ENCODE results near the genes DYNLT5 and LRRC40.

DNA sequence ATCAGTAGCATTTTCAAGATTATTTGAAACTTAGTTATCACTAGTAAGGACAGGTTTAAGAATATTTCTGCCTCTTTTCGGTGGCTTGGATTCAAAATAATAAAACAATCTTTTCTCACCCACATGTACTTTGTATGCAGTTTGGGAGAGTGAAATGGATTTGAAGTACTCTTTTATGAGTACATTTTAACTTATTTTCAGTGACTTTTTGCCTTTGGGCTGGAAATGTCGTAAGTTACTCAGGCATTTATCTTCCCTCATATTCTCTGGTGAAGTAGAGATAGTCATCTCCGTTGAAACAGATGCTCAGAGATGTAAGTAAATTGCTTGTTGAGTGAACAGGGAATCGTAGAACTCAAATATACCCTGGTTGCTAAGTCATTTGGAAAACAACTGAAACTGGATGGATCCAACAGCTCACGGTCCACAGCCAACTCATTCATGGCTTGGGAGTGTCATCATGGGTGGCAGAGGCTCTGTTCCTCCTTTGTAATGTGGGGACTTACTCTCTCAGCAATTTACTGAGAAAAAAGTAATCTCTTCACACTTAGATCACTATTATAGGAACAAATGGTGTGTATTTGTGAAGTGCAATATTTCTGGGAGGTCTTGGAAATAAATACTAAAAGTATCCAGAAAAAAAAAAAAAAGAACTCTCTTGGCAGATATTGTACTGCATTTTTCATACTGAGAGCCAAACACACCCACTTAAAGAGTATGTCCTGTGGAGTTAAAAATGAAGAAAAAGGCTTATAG lies 107.2 kb downstream of the LEPR start:
- CAGE, long polyA plus RNA, result no peak
- RRBS, result no CpG with 5 or more reads among the region's 5 CpGs

- CAGE, long polyA plus RNA, result no peak
- RRBS, result no CpG with 5 or more reads among the region's 2 CpGs
Observed at GRCh38 chr1:66388880-66389352, 145.0 kb upstream of the SGIP1 start.

GRCh38 chr1:66436474-66437076 lies 97.4 kb upstream of the SGIP1 start:
- CAGE, long polyA plus RNA, result no peak
- RRBS, result no CpG with 5 or more reads among the region's 3 CpGs

- CAGE, long polyA plus RNA, result no peak
- RRBS, result no CpG with 5 or more reads among the region's 5 CpGs
Observed at GRCh38 chr1:66705081-66705772, 47.0 kb upstream of the DYNLT5 start.

DNA sequence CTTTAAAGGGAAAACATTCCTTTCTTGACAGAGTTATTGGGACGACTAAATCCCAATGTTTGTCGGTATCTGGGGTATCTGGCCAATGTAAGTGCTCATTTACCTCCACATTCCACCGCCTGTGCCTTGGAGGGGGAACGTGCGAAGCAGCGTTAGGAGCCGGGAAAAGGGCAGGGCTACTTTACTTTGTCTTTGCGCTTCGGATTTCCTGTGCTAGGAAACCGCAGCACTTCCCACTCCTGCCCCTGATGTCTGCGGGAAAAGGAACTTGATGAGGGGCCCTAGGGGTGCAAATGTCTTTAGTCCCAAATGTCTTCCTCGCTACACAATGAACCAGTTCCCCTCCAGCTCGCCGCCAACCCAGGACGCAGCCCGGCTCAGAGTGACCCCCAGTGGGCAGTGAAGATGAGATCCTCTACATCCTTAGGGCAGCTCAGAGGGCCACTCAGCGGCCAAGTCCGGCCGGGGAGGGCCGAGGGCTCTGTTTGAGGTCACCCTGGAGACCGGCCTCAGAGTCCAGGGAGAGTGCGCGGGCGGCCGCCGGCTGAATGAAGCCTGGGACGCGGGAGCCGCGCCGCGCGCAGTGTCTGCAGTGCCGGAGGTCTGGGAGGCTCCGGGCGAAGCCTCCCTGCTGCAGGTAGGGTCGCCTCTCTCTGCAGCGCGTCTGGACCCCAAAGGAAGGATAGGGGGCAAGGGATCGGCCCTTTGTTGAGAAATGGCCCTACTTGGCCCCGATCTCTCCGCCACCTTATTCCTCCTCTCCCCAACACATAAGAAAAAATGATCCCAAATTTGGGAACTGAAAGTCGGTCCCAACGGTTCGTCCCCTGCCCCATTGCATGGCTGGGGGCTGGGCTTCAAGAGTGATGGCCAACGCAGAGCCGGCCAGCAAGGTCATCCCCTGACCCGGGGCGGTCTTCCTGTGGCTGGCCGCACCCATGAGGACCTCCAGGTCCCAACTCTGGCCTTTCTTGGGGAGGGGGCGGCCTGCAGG lies at the start of gene DYNLT5:
TSS of gene DYNLT5 (plus strand) at position 512 of the 994 bp plus-strand sequence.
- CAGE, long polyA plus RNA, result no peak
- RRBS, result 5% methylated on average over 18 of the region's 51 CpGs

GRCh38 chr1:67019331-67020193 lies 34.4 kb downstream of the SLC35D1 start:
- CAGE, long polyA plus RNA, result no peak
- RRBS, result no CpG with 5 or more reads among the region's 1 CpG

GRCh38 chr1:67405347-67406488 lies 24.5 kb downstream of the SERBP1 start:
- CAGE, long polyA plus RNA, result no peak
- RRBS, result no CpG with 5 or more reads among the region's 4 CpGs

DNA sequence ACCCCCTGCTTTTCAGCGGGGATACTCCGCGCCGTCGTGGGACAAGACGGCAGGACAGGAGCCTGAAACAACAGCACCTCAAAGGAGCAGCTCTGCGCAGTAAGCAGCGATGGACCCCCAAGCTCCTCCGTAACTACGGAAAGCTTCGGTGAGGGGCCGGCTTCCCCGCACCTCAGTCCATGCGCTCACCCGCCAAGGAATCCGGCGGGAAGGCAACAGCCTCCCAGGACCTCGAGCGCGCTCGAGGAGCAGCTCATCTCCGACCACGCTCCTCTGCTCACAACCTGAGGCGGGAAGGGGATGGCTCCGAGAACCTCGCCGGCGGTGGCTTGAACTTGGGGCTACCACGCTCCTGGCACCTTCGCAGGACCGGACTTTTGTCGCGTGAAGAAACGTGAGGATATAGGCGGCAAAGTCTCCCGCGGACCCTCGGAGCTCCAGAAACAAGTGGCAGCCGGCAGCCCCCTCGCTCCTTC lies 692 bp downstream of the SERBP1 start:
- CAGE, long polyA plus RNA, result no peak
- RRBS, result 2% methylated on average over 14 of the region's 40 CpGs

- CAGE, long polyA plus RNA, result no peak
- RRBS, result no CpG with 5 or more reads among the region's 22 CpGs
Observed at GRCh38 chr1:67430984-67431379, 780 bp upstream of the SERBP1 start.

DNA sequence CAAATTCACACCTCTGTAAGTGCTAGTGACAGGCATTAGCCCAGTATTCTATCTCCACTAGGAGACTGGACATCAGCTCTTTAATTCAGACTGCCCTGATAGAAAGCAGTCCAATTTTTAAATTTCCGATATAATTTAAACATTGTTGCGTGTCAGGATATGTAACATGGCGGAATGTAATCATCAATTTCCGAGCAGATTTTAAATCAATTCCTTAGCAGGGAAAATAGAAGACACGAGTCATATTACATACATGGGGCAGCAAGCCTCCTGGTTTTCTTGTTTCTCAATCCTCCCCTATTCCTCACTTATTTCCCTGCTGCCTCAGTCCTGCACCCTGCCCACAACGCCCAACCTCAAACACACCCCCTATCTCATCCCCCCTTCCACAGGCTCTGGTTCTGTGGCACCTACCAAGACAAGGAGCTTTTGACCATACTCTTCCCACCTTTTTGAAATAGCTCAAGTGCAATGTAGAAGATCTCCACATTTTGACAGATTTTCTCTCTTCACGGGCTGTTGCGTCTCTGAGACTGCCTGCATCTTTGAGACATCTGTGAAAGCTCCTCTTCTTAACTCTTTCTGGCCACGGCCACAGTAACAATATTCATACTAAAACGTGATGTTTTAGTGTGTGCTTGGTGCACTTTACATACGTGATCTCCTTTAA lies 1.5 kb upstream of the SERBP1 start:
- CAGE, long polyA plus RNA, result no peak
- RRBS, result no CpG with 5 or more reads among the region's 11 CpGs

GRCh38 chr1:67513885-67514073 lies 83.6 kb upstream of the SERBP1 start:
- CAGE, long polyA plus RNA, result no peak
- RRBS, result no CpG with 5 or more reads among the region's 3 CpGs

DNA sequence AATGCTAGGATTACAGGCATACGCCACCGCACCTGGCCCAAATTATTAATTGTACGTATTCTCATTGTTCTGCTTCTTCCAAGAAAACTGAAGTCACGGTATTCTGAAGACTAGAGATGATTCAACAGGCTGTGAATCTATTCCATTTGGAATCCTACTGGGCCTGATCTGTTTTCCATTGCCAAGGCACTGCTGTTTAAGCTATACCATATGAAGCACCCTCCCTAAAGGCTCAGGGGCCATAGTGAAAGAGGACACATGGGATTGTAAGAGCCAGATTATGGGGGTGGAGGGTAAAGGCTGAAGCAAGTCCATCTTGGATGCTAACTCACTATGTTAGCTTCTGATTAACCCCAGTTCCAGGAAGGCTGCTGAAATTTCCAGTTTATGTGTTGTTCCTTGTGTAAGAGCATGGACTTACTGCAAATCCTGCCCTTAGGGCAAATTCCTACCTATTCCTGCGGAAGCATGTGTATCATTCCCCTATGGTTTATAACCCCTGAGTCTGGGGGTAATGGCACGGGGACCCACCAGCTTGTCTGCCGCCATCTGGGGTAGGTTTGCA lies 91.7 kb upstream of the SERBP1 start:
- CAGE, long polyA plus RNA, result no peak
- RRBS, result no CpG with 5 or more reads among the region's 7 CpGs

DNA sequence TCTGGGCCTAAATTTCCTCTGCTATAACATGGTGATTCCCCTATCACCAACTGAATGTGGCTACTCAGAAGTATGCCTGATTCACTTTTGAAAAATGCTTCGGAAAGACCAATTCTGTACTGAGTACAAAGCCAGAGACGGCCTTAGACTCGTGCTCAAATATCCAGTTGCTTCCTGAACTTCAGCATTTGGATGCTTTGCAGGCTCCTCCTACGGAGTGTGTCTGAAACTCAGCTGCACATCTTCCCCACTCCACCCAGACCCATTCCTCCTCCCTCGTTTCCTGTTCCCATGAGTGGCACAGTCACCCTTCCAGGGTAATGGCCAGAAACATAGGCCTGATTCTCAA lies 98.4 kb upstream of the GADD45A start:
- CAGE, long polyA plus RNA, result no peak
- RRBS, result no CpG with 5 or more reads among the region's 5 CpGs

DNA sequence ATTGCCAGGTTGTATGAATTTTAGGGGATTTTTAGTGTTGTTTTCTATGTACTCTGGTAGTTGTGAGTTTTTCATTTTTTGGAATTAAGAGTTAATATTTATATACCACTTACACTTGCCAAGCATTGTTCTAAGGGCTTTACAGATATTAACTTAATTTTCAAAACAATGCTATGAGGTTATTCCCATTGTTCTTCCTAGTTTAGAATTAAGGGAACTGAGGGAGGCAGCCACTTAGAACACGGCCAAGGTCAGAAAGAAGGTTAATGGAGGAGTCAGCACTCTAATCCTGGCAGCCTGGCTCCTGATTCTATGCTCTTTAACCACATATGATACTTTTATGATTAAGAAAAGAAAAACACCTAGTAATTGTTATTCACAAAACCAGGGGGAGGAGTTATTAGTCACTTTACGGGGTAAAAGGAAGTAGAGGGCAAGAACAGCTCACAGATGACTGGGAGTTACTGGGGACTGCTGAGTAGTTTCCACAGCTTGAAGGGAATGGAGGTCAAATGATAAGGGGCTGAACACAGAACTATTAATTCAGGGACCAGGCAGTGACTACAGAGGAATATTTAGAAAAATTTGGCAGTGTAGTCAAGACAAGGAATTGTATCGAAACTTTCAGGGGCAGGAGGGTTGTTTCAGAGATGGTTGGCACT lies 38.6 kb downstream of the GADD45A start:
- CAGE, long polyA plus RNA, result no peak
- RRBS, result no CpG with 5 or more reads among the region's 3 CpGs

- CAGE, long polyA plus RNA, result no peak
- RRBS, result no CpG with 5 or more reads among the region's 4 CpGs
Observed at GRCh38 chr1:67777565-67778034, 55.7 kb downstream of the GNG12 start.

- CAGE, long polyA plus RNA, result no peak
- RRBS, result no CpG with 5 or more reads among the region's 5 CpGs
Observed at GRCh38 chr1:68176807-68177550, 55.3 kb downstream of the WLS start.

DNA sequence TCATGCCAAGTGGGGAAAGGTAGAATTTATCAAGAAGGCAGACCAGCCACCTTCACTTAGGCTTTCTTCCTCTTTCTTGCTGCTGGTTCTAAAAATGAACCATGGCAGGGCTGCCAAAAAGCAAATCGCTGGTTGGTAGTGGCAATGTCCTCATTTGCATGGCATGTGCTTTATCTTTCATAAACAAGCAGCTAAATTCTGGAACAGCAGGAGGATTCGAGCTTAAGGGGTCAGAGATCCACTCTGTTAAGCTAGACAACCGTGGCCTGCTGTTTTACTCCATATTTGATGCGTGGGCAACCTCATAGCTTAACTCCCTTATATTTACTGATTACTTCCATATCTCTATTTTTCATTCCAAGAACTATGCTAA lies 91.3 kb downstream of the RPE65 start:
- CAGE, long polyA plus RNA, result no peak
- RRBS, result no CpG with 5 or more reads among the region's 4 CpGs

- CAGE, long polyA plus RNA, result no peak
- RRBS, result 90% methylated on average over 2 of the region's 20 CpGs
Observed at GRCh38 chr1:69919221-69919652, 286.1 kb downstream of the LRRC40 start.

GRCh38 chr1:70205127-70206357 lies at the start of gene LRRC40:
Gene LRRC40 (minus strand): TSS chr1:70205579.
- CAGE, long polyA plus RNA, result no peak
- RRBS, result no CpG with 5 or more reads among the region's 57 CpGs

- CAGE, long polyA plus RNA, result no peak
- RRBS, result no CpG with 5 or more reads among the region's 34 CpGs
Observed at GRCh38 chr1:72898465-72899670, 616.5 kb upstream of the NEGR1 start.

All from mammary epithelial cell (primary cell).